ENCODE data around the genes PLAAT3, ZFTA and BAD.

DNA sequence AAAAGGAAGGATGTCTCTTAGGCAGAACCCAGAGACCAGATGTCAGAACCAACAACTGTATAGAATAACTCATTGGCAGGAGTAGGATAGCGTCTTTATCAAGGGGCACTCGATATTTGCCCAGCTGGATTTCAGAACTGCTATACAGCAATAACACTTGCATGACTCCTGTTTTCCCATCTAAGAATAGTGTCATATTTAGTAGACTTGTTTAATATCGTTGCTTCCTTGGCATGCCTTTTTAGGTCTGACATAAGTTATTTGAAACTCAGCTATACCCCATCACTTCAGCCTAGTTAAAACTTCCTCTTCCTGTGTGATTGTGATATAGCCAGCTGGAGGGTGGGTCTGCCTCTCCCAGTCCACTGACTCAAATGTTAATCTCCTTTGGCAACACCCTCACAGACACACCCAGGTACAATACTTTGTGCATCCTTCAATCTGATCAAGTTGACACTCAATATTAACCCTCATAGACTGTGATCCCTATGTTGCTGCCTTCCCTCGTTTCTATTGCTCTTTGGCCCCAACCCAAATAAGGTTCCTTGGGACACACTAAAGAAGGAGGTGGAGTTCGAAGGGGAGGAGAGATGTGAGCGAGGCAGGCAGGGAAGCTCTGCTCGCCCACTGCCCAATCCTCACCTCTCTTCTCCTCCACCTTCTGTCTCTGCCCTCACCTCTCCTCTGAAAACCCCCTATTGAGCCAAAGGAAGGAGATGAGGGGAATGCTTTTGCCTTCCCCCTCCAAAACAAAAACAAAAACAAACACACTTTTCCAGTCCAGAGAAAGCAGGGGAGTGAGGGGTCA is 929 bp downstream of the SLC22A25 start:
- PRO-cap, result no peak

GRCh38 chr11:63537148-63537947 is 740 bp downstream of the PLAAT4 start:
- PRO-cap, result unidirectional peak, minus-strand start at chr11:63537443; unidirectional peak, plus-strand start at chr11:63537831

DNA sequence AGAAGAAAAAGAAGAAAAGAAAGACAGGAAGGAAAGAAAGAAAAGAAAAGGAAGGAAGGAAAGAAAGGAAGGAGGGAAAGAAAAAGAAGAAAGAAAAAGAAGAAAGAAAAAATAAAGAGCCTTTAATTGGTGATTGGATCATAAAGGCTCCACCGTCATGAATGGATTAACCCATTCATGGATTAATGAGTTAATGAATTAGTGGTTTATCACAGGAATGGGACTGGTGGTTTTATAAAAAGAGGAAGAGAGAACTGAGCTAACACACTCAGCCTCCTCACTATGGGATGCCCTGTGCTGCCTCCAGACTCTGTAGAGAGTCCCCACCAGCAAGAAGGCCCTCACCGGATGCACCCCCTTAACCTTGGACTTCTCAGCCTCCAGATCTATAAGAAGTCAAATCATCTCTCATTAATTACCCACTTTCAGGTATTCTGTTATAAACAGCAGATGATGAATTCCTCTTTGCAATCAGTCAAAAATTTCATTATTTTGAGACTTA is 9.1 kb upstream of the PLAAT2 start:
- PRO-cap, result no peak

GRCh38 chr11:63613975-63614725 is at the start of gene PLAAT3:
Gene PLAAT3 (minus strand): TSS chr11:63614433.
- PRO-cap, result bidirectional peak, plus-strand start at chr11:63614528, minus-strand start at chr11:63614422

DNA sequence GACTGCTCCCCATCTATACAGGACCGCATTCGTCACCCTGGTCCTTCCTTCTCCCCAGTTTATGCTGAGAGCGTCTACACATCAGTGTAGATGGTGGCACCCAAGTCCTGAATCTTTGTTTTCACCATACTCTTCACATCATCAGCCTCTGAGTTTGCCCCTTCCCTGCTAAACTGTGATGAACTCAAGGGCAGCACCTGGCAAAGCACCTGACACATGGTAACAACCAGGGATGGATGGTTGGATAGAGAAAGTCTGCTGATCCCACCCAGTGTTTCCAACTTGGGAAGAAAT is 8.6 kb upstream of the PLAAT3 start:
- PRO-cap, result no peak

GRCh38 chr11:63682285-63683079 is 1.2 kb downstream of the RTN3 start:
- PRO-cap, result no peak

- PRO-cap, result bidirectional peak, plus-strand start at chr11:63767644, minus-strand start at chr11:63767546; bidirectional peak, plus-strand start at chr11:63767825, minus-strand start at chr11:63767740
Measured at GRCh38 chr11:63767320-63767968, 1.1 kb downstream of the ZFTA start.

DNA sequence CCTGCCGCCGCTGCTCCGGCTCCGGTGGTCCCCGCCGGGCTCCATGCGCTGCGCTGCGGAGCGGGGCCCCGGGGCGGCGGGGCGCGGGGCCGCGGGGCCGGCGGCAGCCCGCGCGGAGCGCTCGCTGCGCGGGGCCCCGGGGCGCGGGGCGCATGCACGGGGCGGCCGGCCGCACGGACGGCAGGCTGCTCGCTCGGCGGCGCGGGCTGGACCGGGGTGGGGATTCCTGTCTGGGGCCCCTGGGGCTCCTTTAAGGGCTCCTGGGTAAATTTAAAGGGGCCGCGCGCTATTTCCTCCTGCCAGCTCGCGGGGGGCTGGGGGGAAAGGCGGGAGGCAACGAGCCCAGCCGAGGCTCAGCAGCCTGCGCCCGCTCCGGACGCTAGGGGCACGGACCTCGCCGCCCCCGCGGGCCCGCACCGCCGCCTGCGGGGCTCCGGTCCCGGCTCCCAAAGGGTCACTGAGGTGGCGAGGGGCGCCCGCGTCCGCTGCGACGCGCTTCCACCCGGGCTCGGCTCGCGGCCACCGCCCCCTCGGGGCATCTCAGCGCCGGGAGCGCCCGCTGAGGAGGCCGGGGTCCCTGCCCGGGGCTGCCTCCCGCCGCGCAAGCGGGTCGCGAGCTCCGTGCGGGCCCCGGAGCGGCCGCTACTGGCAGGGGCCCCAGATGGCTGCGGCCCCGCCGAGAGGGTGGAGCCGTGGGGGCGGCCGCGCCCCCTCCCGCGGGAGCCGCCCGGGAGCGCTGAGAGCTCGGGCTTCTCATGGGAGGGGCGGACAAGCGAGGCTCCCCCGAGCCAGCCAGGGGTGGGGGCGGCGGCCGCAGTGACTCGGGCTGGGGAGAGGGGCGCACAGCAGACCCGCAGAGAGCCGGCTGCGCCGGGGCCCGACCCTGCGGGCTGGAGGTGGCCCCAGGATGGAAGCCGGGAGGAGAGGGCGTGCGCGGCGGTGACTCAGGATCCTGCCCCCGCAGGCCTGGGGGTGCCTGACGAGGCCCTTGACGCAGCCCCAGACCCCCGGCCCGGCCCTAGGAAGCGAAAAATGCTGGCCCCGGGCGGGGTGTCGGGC is at the start of gene ZFTA:
TSS of gene ZFTA (minus strand) at position 198 of the 1,059 bp plus-strand sequence.
- PRO-cap, result unidirectional peak, minus-strand start at position 644 of the sequence

- PRO-cap, result no peak
Measured at GRCh38 chr11:63879675-63880068, 37.3 kb downstream of the RCOR2 start.

- PRO-cap, result no peak
Measured at GRCh38 chr11:63918654-63919220, 1.8 kb upstream of the RCOR2 start.

DNA sequence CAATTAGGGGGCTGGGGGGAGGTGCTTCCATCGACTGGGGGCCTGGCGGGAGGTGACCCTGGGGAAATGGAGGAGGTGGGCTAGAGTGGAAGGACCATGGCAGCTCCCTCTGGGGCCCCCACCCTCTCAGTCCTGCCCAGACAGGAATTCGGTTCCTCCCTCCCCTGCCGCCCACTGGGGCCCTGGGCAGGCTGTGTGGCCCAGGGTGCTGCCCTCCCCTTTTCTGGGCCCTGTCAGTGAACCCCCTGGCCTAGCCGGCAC is 3.6 kb upstream of the RCOR2 start:
- PRO-cap, result no peak

- PRO-cap, result no peak
Measured at GRCh38 chr11:63939590-63939934, 760 bp downstream of the NAA40 start.

GRCh38 chr11:63997523-63998109 is 11.4 kb downstream of the OTUB1 start:
- PRO-cap, result no peak

GRCh38 chr11:63998113-63998901 is 12.1 kb downstream of the OTUB1 start:
- PRO-cap, result no peak

GRCh38 chr11:64205536-64206061 is 922 bp upstream of the FERMT3 start:
- PRO-cap, result no peak

DNA sequence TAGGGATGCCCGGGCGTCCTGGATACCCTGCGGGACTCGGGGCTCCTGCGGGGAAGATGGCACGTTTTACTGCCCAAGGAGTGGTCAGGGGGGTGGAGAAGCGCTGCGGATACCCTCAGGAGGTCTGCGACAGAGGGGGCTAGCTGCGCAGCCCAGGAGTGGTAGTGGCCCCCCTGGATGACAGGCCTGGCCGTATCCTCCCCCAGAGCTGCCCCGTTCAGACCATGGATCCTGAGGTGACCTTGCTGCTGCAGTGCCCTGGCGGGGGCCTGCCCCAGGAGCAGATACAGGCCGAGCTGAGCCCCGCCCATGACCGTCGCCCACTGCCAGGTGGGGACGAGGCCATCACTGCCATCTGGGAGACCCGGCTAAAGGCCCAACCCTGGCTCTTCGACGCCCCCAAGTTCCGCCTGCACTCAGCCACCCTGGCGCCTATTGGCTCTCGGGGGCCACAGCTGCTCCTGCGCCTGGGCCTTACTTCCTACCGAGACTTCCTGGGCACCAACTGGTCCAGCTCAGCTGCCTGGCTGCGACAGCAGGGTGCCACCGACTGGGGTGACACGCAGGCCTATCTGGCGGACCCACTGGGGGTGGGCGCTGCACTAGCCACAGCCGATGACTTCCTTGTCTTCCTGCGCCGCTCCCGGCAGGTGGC is 482 bp downstream of the NUDT22 start:
- PRO-cap, result no peak

DNA sequence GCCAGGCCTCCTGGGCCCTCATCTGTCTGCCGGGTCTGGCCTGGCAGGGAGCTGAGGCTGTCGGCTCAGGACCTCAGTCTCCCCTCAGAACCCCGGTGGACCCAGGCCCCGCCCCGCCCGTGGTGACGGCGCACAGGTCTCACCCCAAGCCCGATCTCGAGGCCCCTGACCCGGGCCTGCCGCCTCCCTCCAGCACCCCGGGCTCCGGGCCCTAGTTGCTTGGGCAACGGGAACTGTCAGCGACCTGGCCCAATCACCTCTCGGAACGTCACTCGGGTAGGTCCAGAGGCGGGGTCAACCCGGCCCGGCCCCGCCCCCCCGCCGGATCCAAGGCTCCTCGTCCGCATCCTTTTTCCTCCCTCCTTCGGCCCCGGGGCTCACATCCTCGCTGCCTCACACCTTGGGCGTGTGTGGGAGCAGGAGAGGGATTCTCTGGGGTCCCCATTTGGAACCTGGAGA is at the start of gene BAD:
TSS of gene BAD (minus strand) at position 178 of the 459 bp plus-strand sequence.
- PRO-cap, result bidirectional peak, plus-strand start at position 313 of the sequence, minus-strand start at position 206 of the sequence

DNA sequence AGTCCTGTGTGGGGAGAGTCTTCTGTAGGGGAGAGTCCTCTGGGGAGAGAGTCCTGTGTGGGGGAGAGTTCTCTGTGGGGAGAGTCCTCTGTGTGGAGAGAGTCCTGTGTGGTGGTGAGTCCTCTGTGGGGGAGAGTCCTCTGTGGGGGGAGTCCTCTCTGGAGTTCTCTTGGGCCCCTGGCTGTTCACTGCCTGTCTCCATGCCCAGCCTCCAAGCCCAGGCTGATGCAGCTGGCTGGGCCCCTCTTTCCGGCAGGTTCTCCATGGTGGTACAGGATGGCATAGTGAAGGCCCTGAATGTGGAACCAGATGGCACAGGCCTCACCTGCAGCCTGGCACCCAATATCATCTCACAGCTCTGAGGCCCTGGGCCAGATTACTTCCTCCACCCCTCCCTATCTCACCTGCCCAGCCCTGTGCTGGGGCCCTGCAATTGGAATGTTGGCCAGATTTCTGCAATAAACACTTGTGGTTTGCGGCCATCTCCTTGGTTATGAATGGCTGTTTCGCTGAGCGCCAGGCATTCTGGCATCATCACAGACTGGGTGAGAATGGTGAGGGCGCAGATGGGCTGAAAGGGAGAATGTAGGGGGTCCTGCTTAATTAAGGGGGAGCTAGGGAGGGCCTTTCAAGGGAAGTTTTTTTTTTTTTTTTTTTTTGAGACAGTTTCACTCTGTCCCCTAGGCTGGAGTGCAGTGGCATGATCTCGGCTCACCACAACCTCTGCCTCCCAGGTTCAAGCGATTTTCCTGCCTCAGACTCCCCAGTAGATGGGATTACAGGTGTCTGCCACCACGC is 3.6 kb downstream of the PRDX5 start:
- PRO-cap, result no peak

- PRO-cap, result no peak
Measured at GRCh38 chr11:64329282-64329637, 10.7 kb upstream of the CCDC88B start.

- PRO-cap, result no peak
Measured at GRCh38 chr11:64360209-64360861, 1.4 kb downstream of the RPS6KA4 start.